ENCODE data around the gene TTC3.

GRCh38 chr21:34887703-34888783 lies 161.1 kb downstream of the RUNX1 start:
- PRO-cap: bidirectional peak, plus-strand start at chr21:34888201, minus-strand start at chr21:34888006; bidirectional peak, plus-strand start at chr21:34888888, minus-strand start at chr21:34888693

- PRO-cap: no peak
Observed at GRCh38 chr21:35021840-35022489, 27.1 kb downstream of the RUNX1 start.

DNA sequence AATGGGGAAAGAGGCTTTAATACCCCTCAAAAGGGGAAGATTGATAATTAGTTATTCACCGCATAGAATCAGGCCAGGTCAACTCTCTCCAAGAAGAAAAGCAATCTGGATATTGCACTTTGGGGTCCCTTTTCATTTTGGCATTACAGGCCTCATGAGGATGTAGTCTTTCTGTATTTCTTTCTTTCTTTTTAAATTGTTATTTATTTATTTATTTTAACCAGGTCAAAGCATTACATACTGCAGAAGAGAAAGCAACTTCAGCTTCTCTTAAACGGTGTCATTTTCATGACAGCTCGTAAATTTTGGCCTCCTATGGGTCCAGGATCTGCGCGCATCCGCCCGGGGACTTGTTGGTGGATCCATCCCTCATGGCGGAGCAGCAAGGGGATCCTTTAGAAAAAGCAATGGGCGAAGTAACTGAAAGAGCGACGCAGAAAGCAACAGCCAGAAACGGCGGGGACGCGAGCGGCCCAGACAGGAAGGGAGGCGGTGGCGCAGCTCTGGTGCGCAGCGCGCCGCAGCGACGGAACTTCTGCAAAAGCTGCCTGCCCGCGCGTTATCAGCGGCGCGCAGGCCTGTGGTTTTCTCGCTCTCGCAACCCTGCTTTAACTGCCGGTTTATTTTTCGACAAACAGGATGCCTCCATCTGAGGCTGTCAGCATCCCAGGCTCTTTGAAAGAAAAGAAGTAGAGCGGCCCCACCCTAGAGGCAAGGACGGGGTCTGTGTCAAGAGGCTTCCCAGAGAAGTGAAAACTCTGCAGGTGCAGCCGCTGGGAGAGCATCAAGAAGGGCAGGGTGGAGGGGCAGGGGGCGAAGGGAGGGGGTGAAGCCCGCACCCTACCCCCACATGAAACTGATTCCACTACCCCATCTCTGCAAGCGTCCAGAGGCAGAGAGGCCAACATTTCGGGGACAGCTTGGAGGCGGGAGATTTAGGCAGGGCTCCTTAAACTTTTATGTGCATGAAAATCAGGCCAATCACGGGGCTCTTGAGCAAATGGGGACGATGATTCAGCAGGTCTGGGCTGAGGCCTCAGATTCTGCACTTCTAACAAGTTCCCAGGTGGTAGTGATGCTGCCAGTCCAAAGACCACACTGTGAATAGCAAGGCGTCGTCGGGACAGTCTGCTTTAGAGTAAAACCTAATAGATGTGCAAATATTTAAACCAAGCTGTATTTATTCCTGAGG lies 22.4 kb downstream of the RUNX1 start:
- PRO-cap: no peak

DNA sequence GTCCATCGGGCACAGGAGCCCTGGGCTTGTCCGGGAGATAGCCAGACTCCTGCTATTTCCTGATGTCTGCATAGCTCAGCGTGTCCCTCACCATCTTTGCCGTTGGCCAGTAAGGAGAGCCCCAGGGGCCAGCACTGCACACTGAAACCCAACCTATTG lies 2.3 kb downstream of the RUNX1 start:
- PRO-cap: no peak

- PRO-cap: no peak
Observed at GRCh38 chr21:35052936-35053238, 3.8 kb upstream of the RUNX1 start.

DNA sequence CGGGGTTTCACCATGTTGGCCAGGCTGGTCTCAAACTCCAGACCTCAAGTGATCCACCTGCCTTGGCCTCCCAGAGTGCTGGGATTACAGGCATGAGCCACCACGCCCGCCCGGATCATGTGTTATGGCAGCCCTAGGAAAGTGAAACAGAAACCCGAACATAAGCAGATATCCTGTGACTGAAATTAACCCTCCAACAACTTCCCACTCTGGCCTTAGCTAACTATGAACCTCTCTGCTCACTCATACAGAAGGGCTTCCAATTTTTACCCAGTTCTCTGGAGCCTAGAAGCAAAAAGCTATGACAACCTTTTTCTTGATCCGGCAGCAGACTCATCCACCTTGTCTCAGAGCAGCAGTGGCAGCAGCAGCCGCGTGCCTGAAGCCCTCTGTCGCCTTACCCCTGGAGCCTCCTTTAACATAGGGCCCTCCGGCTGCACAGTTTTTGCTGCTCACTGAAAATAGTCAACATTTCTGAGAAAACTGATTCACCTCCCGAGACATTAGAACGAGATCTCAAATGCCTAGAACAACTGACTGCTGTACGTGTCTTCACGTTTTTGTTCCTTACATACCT lies 9.3 kb downstream of the CBR1 start:
- PRO-cap: no peak

GRCh38 chr21:36079964-36080425 lies 10.2 kb downstream of the CBR1 start:
- PRO-cap: no peak

GRCh38 chr21:36155976-36156726 lies 473 bp upstream of the DOP1B start:
- PRO-cap: unidirectional peak, minus-strand start at chr21:36156317

GRCh38 chr21:36187852-36188154 lies 31.2 kb downstream of the DOP1B start:
- PRO-cap: no peak

DNA sequence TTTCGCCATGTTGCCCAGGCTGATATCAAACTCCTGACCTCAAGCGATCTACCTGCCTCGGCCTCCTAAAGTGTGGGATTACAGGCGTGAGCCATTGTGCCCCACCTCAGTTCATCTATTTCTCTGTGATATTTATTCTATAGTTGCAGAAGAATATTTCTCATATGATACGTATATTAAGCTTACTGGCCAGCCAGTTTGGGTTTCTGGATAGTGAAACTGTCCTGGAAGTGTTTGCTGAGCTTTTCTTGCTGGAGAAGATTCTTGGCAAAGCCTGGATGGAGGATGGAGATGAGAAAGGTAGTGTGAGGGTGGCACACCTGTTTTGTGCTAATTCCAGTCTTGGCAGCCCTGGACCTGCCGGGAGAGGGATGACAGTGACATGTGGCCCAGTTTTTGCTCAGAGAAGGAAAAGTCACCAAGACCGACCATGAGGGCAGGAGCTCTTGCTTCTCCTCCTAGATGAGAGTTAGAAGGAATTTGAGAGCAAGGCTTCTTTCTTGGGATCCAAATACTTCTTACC lies 34.0 kb downstream of the DOP1B start:
- PRO-cap: no peak

GRCh38 chr21:36197379-36197639 lies 40.7 kb downstream of the DOP1B start:
- PRO-cap: no peak

DNA sequence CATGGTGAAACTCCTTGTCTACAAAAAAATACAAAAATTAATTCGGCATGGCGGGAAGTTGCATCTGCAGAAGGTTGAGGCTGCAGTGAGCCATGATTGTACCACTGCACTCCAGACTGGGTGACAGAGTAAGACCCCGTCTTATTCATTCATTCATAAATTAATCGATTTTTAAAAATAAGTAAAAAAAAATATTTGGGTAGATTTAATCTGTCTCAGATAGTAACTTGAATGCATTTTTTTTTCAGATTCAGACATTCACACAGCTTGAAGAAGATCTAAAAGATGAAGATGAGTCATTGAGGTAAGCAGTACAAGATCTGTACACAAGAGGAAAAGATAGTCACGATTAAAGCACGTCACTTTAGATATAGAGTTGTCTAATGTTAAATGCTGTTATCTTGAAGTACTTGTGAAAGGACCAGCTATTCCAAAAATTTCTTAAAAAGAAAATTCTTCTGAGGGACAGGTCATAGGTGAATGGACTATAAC lies 31.4 kb upstream of the MORC3 start:
- PRO-cap: no peak

DNA sequence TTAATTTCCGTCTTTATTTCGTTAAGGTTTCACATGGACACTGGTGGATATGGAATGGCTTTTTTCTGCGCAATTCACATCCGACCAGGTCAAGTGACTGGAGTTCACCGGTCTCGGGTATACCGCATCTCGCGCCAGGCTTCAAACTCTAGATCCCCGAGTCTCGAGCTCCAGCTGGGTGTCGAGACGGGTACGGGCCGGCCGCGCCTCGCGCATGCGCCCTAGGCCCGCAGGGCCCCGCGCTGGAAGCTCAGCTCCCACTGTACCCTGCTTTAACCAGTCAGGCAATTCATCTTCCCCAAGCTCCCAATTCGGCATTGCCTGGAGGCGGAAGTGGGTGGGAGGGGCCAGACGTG lies 216 bp upstream of the MORC3 start:
- PRO-cap: bidirectional peak, plus-strand start outside the sequence, minus-strand start at position 150 of the sequence

DNA sequence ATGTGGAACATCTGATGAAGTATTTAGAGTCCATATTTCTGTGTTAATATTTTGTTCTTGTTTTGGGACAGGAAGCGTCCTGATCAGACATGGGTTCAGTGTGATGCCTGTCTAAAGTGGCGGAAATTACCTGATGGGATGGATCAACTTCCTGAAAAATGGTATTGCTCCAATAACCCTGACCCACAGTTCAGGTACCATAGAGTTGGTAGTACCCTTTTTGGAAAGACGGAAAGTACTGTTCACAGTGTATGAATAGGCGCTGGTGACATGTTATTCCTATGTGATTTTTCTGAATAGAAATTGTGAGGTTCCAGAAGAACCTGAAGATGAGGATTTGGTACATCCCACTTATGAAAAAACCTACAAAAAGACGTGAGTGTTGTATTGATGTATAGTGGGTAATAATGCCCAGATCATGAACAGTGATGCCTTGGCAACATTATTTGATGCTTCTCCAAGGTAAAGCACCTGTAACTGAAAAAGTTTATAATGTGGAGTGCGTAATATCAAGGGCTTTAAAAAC lies 25.2 kb upstream of the CHAF1B start:
- PRO-cap: no peak

DNA sequence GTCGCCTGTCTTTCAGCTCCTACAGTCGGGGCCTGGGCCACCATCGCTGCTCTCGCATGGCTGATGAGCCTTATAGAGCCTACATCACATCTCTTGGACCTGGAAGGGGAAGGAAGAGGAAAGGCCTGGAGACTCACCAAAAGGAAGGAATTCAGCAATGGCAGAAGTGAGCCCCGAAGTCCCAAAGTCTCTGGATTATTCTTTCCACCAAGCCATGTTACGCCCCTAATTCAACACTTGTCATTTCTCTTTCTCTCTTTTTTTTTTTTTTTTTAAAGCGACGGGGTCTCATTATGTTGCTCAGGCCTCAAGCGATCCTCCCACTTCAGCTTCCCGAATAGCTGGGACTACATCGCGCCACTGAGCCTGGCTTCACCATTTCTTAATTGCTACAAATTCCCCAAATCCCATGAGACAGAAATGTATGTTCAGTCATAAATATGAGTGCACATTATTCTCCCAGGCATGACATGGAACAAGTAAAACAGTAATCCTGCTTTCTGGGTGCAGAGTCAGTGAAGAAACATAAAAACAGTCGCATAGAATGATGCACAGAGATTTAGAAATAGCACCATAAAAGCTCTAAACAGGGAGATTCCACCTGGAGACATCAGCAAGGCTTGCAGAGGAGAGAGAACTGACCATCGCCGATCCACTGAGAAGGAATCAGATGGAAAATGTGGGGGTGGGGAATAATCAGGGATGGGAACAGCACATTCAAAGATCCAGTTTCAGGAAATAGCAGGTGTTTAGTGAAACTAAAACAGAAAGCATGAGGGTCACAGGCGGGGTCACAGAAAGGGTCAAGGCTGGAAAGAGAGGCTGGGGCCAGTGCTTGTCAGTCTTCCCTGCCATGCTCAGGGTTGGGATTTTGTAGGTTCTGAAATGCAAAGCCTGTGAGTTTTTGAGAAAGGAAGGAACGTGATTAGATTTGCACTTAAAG lies 103.5 kb downstream of the HLCS start:
- PRO-cap: no peak

DNA sequence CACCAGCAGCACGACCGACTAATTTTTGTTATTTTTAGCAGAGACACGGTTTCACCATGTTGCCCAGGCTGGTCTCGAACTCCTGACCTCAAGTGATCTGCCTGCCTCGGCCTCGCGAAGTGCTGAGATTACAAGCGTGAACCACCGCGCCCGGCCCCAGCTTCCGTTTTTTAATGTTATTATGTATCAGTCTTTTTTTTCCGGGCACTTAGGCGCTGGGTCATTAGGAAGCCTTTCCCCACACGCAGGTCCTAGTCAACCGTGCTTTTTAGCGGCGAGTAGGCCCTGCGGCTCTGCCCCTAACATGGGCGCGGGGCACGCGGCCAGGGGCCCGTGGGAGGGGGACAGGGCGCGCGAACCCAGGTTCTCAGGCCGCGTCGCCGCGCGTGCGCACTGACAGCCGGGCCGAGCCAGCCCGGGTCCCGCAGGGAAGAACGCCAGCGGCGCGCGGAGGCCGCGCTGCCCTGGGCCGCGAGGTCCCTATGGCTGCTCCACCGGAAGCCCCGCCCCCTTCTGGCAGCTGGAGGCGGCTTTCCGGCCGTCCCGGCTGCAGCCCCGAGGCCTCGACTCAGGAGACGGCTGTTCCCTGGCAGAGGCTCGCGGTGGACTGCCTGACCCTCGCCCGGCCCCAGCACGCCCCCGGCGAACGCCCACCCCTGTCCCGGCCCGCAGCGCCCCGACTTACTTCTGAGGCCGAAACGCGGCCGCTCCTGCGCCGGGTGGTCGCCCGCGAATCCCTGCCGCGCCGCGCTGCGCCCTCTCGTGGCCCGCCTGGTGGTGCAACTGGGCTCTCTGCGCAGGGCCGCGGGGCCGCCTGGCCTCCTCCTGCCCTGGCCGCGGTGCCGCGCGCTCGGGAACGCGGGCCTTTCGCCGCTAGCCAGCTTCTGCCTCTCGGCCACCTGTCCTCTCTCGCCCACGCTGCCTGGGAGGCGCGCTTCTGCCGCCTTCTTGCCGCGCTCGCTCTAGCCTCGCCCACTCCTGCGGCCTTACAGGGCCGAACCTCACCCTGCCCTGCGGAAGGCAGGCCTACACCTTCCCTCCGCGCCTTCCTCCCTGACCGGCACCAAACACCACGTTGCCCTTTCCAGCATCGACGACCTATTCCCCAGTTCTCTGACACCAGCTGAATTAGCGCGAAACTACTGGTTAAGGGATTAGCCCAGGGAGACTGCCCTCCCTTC lies 16.6 kb upstream of the RIPPLY3 start:
- PRO-cap: bidirectional peak, plus-strand start at position 552 of the sequence, minus-strand start at position 388 of the sequence; bidirectional peak, plus-strand start at position 790 of the sequence, minus-strand start at position 697 of the sequence

DNA sequence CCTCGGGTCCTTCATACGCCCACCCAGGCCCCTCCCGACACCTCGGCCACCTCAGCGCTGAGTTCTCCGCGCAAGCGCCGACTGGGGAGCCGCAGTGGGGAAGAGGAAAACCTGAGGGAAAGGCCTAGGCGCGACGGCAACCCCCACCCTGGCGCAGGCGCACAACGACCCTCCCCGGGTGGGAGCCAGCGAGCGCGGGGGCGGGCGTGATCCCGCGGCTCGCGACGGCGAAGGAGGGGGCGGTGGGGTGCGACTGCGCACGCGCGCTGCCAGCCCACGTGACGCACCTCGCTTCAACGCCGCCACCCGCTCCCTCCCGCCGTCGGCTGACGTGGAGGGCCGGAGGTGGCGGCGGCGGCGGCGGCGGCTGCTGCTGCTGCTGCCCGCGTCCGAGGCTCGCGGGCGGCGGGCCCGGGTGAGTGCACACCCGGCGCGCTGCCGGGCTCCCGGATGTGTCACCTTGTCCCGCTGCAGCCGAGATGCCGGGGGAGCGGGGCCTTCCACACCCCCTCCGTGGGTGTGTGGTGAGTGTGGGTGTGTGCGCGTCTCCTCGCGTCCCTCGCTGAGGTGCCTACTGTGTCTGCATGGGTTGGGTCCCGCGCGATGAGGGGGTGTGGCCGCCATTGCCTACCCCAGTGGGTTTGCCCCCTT lies at the start of gene TTC3:
TSS of gene TTC3 (plus strand) at position 305 of the 651 bp plus-strand sequence.
- PRO-cap: bidirectional peak, plus-strand start at position 332 of the sequence, minus-strand start at position 150 of the sequence

DNA sequence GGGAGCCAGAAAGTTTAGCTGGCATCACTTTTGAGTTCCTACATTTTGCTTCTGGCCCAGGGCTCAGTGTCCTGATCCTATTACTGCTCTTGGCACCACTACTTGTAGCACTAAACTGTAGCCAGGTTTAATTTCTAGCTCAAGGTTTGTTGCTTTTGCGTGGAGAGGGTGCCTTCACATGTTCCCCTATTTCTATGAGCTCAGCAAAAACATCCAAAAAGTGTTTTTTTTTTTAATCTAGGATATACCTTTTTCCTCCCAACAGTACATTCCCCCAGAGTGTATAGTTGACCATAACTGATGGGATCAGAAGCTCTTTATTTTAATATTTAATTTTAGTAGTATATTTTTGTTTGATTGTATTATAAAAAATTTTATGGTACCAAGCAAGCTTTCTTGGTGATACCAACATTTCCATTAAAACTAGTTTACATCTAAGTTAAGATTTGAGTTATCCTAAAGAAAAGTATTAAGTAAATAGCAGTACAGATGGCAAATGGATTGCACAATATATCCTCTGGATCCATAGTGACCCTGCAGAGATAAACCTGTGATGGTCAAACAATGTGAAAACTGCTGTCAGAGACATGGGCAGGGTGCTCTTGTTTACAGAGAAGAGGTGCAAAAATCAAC lies 9.6 kb downstream of the TTC3 start:
- PRO-cap: no peak

- PRO-cap: no peak
Observed at GRCh38 chr21:37201967-37202498, 65.1 kb downstream of the VPS26C start.

GRCh38 chr21:37258527-37259041 lies 8.6 kb downstream of the VPS26C start:
- PRO-cap: no peak

Data from penis (tissue), 1 donor.